ENCODE data around the genes LIMCH1 and COX7B2.

GRCh38 chr4:40334548-40335073 is 522 bp upstream of the CHRNA9 start:
- PRO-cap = no peak

DNA sequence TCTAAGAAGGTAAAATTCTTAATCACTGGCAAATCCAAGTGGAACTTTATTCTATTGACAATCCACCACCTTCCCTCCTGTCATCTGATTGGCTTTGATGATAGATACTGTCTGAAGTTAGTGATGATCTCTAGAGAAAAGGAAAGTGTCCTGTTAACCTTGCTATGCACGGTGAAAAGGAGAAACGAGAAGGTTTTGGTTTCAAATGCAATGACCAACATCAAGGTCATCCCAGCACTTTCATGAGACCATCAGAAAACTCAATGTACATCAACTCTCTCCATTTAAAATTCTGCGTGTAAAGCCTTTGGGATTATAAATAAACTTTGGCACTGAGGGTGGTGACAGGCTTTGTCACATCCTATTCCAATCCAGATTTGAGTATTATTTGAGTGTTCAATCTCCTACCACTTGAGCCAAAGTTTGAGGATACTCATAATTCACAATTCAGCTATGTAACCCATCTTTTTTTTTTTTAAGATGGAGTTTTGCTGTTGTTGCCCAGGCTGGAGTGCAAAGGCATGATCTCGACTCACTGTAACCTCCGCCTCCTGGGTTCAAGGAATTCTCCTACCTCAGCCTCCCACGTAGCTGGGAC is 87.3 kb downstream of the CHRNA9 start:
- PRO-cap = no peak

GRCh38 chr4:40425977-40426355 is 90.8 kb downstream of the CHRNA9 start:
- PRO-cap = no peak

- PRO-cap = no peak
Observed at GRCh38 chr4:40449732-40450495, 114.8 kb downstream of the CHRNA9 start.

GRCh38 chr4:40559556-40560609 is 69.8 kb downstream of the RBM47 start:
- PRO-cap = no peak

- PRO-cap = no peak
Observed at GRCh38 chr4:40998588-40999013, 215.7 kb downstream of the APBB2 start.

DNA sequence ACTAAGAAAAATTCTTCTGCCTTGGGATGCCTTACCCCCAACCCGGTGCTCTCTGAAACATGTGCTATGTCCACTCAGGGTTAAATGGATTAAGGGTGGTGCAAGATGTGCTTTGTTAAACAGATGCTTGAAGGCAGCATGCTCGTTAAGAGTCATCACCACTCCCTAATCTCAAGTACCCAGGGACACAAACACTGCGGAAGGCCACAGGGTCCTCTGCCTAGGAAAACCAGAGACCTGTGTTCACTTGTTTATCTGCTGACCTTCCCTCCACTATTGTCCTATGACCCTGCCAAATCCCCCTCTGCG is 164.6 kb downstream of the APBB2 start:
- PRO-cap = no peak

- PRO-cap = no peak
Observed at GRCh38 chr4:41258028-41258502, 1.3 kb downstream of the UCHL1 start.

GRCh38 chr4:41267773-41268673 is 11.3 kb downstream of the UCHL1 start:
- PRO-cap = no peak

DNA sequence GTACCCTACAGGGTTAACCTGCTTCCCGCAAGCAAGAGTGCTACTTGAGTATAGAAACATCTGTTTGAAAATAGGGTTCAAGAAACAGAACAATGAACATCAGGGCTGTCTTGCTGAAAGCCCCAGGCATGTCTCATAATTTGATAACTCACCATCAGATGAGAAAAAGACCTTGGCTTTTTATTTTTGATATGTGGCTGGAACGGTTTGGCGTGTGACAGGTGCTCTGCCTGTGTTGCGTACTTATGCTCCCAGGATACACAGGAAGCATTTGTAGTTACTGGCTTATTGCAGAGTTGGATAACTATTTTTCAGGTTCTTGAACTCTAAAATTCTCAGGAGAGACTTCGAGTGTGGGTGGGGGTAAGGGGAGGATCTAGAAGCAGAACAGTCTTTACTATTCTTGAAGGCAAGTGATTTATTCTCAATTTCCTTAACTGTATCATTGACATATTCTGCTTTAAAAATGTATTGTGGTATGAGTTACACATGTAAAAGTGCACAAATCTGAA is 105.5 kb downstream of the UCHL1 start:
- PRO-cap = no peak

DNA sequence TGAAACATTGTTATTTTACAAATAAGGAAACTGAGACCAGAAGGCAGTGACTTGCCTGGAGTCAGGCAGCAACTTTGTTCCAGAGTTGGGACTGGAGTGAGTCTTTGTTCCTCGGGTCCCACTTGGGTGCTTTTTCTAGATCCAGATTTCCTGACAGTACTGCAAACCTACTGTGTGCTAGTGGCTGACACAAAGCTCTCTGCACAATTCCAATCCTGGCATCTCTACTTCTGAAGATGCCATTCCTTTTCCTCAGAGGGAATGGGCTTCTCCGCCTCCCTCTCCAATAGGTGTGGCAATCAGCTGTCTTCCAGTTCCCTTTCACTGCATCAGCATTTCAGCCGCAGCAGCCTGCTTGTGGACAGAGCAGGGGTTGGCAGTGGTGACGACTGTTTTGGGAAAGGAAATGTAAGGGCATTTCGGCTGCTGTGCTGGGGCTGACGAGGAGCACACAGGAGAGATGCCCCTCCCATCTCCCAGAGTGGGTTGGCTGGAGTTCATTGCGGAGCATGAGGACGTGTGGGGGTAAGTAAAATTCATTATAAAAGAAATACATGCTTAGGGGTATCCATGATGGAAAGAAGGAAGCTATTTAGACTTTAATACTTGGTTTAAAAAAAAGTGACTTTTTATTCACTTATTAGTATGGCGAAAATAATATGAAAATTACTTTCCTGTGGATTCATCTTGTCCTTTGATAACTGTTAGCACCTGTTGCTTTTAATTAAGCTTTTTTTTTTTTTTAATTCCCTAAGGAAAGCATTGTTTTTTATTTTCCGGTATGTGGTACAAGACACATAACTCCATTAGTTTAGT is at the start of gene LIMCH1:
Gene LIMCH1, plus strand, starts transcription at position 332 of the 816 bp plus-strand sequence.
- PRO-cap = no peak

- PRO-cap = no peak
Observed at GRCh38 chr4:42546723-42547411, 110.0 kb downstream of the ATP8A1 start.

GRCh38 chr4:43089749-43090124 is 197.2 kb downstream of the GRXCR1 start:
- PRO-cap = no peak

- PRO-cap = no peak
Observed at GRCh38 chr4:44016547-44017347, 431.9 kb downstream of the KCTD8 start.

- PRO-cap = no peak
Observed at GRCh38 chr4:44447216-44448432, 985 bp downstream of the KCTD8 start.

GRCh38 chr4:46909132-46909481 is at the start of gene COX7B2:
TSS of gene COX7B2 (minus strand) at chr4:46909245.
- PRO-cap = no peak

DNA sequence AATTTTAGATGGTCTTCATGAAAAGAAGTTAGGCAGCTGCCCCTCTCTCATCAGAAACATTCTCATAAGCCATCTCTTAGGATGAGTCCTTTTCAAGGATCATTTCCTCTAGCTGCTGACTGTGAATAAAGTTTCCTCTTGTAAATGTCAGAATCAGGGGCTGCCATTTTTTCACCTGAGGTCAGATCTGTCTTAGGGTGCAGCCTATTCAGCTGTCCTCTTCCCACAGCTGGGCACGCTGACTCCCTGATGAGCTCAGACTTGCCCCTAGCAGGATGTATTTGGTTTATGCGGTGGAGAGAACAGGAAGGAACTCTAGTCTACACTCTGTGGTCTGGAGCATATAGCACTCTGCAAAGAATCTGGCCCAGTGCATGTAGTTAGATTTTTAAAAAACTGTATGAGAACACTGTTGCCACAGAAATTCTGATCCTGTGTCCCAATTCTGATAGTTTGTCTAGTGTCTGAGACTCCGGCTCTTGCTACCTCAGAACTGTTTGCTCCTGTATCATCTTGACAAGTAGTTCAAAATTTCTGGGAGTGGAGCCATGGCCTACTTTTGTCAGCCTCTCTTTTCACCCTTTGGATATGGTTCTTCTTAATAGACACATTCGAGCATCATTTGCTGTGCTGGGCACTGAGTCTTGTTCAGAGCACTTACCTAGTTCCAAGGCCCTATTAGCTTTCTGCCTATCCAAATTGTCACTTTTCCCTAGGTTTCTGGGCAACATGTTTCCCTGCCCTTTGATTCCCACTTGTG is 46.7 kb downstream of the ATP10D start:
- PRO-cap = no peak

- PRO-cap = no peak
Observed at GRCh38 chr4:47703948-47704402, 133.9 kb downstream of the CORIN start.

GRCh38 chr4:48017947-48018612 is 1.5 kb downstream of the NIPAL1 start:
- PRO-cap = bidirectional peak, plus-strand start at chr4:48018336, minus-strand start at chr4:48018230

GRCh38 chr4:48193473-48194008 is 59.5 kb upstream of the TXK start:
- PRO-cap = no peak